ENCODE data around the genes ZNF317, S1PR2 and S1PR5.

- PRO-cap: no peak
Measured at GRCh38 chr19:8832947-8833397, 795 bp downstream of the MBD3L1 start.

- PRO-cap: bidirectional peak, plus-strand start at chr19:9140397, minus-strand start at chr19:9140304
Measured at GRCh38 chr19:9140156-9140962, at the start of gene ZNF317. Gene ZNF317, plus strand, starts transcription at chr19:9140397.

DNA sequence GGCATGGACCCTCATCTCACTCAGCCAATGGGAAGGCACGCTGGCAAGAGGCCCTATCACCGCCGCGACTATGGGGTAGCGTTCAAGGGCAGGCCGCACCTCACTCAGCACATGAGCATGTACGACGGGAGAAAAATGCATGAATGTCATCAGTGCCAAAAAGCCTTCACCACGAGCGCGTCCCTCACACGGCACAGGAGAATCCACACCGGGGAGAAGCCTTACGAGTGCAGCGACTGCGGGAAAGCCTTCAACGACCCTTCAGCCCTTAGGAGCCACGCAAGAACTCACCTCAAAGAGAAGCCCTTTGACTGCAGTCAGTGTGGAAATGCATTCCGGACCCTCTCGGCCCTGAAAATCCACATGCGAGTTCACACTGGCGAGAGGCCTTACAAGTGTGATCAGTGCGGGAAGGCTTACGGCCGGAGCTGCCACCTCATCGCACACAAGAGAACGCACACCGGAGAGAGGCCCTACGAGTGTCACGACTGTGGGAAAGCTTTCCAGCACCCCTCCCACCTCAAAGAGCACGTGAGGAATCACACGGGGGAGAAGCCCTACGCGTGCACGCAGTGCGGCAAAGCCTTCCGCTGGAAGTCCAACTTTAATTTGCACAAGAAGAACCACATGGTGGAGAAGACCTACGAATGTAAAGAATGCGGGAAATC, 18.5 kb upstream of the OR7D2 start:
- PRO-cap: no peak

DNA sequence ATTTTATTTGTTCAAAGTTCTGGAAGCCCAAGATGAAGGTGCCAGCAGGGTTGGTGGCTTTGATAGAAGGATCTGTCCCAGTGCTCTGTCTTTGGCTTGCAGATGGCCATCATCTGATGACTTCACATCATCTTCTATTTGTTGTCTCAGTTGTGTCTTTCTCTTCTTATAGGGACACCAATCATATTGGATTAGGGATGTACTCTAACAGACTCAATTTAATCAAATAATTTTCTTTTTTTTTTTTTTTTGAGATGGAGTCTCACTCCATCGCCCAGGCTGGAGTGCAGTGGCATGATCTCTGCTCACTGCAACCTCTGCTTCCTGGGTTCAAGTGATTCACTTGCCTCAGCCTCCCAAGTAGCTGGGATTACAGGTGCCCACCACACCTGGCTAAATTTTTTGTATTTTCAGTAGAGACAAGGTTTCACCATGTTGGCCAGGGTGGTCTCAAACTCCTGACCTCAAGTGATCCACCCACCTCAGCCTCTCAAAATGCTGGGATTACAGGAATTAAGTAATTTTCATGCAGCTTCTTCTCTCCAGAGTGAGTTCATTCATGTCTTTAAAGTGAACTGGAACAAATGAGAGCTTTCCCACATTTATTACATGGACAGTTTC, 10.6 kb downstream of the ZNF426 start:
- PRO-cap: no peak

GRCh38 chr19:9749141-9750316, 19.0 kb downstream of the ZNF846 start:
- PRO-cap: no peak

DNA sequence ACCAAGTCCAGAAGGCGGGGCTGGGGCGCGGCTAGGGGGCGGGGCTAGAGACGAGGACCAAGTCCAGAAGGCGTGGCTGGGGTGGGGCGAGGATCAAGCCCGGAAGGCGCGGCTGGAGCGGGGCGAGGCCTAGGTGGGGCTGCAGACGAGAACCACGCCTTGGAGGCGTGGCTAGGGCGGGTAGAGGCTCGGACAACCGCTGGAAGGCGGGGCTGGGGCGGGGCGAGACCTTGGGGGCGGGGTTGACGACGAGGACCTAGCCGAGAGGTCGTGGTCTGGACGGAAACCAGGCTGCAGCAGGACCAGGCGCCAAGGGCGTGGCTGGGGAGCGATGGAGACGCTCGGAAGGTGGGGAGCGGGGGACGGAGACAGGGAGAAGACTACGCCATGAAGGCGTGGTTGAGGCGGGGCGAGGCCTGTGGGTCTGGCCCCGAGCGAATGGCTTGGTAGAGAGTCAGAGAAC, 534 bp upstream of the FBXL12 start:
- PRO-cap: unidirectional peak, plus-strand start at position 251 of the sequence

DNA sequence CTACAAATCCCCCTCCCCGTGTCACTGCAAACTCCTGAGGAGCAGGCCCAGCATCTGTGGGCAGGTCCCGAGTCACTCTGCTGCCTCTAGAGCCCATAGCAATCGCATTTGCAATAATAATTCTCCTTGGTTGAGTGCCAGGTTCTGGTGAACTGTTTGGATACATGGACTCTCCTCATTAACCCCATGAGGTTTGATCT, 910 bp downstream of the PIN1 start:
- PRO-cap: no peak

- PRO-cap: no peak
Measured at GRCh38 chr19:10001805-10002475, 8.4 kb downstream of the COL5A3 start.

DNA sequence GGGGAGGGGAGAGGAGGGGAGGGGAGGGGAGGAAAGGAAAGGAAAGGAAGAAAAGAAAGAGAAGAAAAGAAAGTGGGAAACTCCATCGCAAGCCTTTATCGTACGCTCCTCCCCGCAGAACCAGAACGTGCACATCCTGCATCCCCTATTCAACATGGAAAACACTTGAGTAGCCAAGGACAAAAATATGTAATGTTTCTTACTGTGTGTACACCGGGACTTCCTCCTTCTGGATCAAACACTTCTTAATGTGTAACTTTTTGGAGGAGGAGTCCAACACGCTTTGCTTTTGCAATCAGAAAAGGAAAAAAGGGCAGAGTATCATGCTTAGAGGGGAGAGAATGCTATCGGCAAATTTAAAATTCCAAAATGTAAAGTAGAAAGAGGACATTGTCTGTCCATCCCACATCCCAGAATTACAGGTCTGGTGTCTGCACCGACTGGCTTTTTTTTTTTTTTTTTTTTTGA, 7.8 kb upstream of the SHFL start:
- PRO-cap: no peak

GRCh38 chr19:10120617-10121203, 1.0 kb upstream of the EIF3G start:
- PRO-cap: no peak

DNA sequence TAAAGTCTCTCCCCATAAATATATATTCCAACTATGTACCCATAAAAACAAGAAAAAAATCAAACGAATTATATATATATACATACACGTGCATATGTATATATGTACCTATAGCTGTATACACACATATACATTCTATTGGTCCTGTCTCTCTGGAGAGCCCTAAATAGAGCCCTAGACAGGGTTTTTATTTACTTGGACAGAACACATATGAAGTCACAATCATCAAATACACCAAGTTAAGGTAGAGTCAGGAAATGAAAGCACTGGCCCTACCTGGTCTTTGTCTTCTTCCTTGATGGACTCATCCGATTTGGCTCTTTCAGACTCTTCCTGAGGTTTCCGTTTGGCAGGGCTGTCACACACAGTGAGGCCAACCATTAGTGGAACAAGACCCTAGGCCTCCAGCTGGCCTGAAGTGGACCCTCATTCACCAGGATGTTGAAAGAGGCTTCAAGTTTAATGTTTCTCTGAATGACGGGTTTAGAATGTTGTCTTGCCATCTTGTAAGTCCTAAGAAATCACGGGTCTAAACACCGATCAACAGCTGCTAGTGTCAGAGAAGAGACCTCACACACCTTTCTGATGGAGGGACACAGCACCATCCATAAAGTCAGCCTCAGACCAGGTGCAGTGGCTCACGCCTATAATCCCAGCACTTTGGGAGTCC, 19.4 kb downstream of the DNMT1 start:
- PRO-cap: no peak

- PRO-cap: no peak
Measured at GRCh38 chr19:10226917-10227991, 3.9 kb downstream of the S1PR2 start.

DNA sequence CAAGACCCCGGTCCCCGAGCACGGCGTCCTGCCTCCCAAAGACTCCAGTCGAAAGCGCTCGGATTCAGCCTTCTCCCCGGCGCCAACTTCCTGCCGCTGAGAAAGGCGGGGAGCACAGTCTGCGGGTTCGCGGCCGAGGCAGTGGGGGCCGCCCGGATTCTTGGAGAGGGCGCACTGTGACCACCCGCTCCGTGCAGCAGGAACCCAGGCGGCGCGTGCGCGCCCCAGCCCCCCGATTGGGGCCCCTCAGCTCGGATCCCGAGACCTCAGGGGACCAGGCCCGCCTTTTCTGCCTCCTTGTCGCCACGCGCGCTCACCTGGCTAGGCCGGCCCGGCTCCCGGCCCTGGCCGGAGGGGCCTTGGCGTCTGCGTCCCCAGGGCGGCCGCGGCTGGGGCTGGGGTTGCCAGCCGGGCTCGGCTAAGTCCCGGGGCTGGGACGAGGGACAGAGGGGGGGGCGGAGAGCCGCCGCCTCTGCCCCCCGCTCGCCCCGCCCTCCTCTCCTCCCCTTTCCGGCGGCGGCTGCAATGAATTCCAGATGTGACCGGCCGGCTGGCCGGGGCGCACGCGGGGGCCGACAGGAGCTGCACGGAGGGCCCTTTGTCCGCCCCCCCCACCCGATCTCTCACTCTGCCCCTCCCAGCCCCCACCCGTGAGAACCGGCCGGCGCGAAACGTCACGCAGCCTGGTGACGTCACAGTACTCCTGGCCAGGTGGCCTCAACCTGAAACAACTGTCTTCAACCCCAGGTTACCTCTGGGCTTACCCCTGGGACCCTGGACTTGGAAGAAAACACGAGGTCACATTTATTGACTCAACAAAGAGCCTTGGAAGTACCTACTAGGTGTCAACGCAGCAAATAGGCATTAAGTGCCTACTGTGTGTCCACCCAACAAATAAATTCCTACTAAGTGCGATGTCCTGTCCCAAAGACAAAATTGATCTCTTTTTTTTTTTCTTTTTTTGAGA, at the start of gene S1PR2:
Gene S1PR2, minus strand, starts transcription at position 445 of the 967 bp plus-strand sequence.
- PRO-cap: bidirectional peak, plus-strand start at position 535 of the sequence, minus-strand start at position 420 of the sequence; unidirectional peak, minus-strand start at position 625 of the sequence

- PRO-cap: no peak
Measured at GRCh38 chr19:10284683-10285084, 2.1 kb upstream of the ICAM4 start.

- PRO-cap: no peak
Measured at GRCh38 chr19:10390606-10391736, 10.6 kb upstream of the TYK2 start.

- PRO-cap: no peak
Measured at GRCh38 chr19:10415775-10416146, 4.6 kb upstream of the PDE4A start.

GRCh38 chr19:10461214-10462046, 41.1 kb downstream of the PDE4A start:
- PRO-cap: no peak

DNA sequence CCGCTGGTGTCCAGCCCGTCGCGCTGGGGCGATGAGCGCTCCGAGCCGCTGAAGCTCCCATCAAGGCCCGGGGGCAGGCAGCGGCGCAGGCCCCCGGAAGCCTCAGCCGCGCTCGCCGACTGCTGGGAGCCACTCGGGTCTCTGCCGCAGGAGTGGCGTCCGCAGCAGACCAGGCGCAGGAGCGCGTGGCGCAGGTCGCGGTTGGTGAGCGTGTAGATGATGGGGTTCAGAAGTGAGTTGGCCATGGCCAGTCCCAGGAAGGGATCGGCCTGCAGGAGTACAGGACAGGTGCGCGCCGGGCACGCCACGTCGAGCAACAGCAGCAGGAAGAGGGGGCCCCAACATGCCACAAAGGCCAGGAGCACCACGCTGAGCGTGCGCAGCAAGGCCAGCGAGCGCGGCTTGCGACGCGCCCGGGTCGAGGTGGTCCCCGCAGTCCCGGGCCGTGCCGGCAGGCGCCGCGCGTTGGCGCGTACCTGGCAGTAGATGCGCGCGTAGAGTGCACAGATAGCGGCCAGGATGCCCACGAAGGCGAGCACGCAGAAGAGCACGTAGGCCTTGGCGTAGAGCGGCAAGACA, 3.3 kb downstream of the S1PR5 start:
- PRO-cap: no peak

GRCh38 chr19:10517278-10517824, at the start of gene S1PR5:
Gene S1PR5, minus strand, starts transcription at chr19:10517447.
- PRO-cap: no peak

GRCh38 chr19:10564723-10565435, 931 bp downstream of the KRI1 start:
- PRO-cap: no peak